Ascending aorta (tissue), 1 donor: ENCODE measurements around a stretch of chr6.

- PRO-cap = no peak
Observed at GRCh38 chr6:163533516-163533862, 119.0 kb downstream of the QKI start.

GRCh38 chr6:163941177-163941816 is 526.8 kb downstream of the QKI start:
- PRO-cap = no peak

- PRO-cap = no peak
Observed at GRCh38 chr6:163986184-163986827, 571.8 kb downstream of the QKI start.

- PRO-cap = no peak
Observed at GRCh38 chr6:164069155-164069728, 654.7 kb downstream of the QKI start.

DNA sequence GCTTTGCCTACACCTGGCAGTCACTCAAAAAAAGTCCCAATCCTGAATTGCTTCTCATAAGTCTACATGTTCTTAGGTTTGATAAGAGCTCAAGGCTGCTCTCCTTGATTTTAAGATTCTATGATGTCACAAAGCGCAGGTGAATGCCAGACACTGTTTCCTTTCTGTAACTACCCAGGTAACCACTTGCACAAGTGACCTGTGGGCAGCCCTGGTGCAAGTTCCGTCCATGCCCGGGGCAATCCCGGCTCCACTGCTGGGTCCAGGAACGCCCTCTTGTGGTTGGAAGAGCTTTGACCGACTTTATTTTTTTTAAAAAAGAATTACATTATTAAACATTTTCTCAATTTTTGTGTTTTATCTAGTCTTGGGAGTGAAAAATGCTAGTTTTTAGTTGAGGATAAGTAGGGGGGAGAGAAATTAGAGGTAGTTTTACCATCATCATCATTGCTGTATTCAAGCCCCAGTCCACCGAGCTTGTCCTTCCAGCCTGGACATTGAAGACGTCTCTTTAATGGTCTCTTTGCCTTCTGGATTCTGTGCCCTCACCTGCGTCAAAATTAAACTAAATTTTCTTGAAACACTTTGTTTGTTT is 695.3 kb downstream of the QKI start:
- PRO-cap = no peak

DNA sequence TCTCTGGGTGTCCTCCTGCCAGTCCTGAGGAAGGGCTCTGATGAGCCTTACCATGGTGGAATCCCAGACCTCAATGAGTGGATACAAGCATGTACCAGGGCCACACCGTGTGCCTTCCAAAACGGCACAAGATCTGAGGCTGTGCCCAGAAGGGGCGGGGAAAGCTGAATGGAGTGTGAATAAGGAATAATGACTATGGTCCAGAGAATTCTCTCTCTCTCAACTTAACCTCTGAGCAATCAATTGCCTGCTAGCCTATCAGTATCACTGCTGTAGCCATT is 51.7 kb downstream of the PDE10A start:
- PRO-cap = no peak

DNA sequence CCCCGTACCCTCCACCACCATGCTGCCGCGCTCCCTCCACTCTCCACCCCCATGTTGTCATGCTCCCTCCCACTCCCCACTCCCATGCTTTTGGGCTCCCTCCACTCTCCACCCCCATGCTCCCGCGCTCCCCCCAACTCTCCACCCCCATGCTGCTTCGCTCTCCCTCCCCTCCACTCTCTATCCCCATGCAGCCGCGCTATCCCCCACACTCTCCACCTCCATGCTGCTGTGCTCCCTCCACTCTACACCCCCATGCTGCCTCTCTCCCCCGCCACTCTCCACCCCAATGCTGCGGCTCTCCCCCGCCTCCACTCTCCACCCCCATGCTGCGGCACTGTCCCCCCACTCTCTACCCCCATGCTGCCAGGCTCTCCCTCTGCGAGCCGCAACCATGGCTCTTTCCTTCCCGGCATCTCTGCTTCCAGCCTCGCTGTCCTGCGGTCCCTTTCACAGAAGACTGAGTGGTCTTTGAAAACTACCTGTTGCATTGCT is 46.4 kb upstream of the PDE10A start:
- PRO-cap = no peak

- PRO-cap = no peak
Observed at GRCh38 chr6:165834555-165835380, 171.7 kb upstream of the PDE10A start.

DNA sequence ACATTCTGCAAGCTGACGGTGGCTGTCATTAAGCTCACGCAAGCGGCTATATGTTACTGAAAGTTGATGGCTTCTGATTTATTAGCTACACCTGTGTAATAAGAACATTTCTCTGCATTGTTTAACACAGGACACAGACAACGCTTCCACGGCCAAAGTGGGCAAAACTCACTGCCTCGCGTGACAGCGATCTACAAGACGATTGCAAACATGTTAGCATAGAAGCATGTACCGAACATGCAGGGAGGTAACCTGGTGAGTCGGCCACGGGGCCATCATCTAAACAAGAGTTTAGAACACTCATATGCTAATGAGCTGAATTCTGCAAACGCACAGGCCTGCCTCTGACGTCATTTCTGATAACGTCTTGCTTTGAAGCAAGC is 184.2 kb upstream of the PDE10A start:
- PRO-cap = no peak

DNA sequence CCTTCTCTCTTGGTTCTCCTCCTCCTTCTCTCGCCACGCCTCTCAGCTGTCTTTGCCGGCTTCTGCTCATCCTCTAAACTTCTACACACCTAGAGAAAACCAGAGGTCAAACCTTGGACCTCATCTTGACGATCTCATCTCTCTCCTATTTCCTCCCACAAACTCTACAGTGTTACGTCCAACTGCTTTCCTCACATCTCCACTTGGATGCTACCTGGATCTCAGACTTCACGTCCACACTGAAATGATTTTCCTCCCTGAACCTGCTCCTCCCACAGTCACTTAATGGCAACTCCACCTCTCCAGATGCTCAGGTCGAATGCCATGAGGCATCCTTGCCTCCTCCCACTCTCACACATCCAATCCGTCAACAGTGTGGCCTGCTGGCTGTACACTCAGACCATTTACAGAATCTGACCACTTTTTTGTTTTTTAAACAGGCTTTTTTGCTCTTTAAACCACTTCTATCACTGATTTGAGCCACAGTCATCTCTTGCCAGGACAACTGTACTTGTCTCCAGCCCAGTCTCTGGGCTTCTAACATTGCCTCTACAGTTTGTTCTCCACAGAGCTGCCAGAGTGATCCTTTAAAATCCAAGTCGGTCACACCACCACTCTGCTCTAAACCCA is 2.5 kb downstream of the SFT2D1 start:
- PRO-cap = no peak

DNA sequence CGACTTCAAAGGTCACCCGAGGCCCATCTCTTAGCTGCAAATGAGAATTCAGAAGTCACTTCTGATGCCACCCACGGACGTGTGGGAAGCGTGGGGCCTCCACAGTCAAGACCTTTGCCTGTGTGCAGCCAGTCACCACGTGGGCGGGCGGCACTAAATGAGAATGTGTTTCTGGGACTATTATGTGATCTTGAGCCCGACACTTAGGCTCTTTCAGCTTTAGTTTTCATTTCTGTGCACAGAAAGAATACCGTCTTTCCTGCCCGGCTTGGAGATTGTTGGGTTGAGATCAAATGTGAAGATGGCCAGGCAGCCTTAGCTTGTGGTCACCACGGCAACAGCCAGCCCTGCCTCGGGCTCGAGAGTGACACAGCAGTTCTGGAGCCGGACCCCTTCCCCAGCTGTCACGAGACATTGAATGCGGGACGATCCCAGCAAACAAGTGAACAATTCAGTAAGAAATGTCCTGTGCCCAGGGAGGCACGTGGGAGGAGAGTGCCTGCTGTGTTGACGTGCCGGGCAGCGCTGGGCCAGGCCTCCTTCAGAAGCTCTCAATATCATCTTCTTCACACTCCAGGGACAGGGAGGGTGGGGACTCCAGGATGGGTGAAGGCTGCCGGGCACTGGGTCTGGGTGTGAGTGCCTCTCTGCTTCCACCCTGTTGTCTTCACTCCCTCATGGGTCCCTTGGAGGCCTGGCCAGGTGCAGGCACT is 91.4 kb downstream of the RAMACL start:
- PRO-cap = no peak

- PRO-cap = no peak
Observed at GRCh38 chr6:166540970-166541685, 45.4 kb downstream of the RAMACL start.

DNA sequence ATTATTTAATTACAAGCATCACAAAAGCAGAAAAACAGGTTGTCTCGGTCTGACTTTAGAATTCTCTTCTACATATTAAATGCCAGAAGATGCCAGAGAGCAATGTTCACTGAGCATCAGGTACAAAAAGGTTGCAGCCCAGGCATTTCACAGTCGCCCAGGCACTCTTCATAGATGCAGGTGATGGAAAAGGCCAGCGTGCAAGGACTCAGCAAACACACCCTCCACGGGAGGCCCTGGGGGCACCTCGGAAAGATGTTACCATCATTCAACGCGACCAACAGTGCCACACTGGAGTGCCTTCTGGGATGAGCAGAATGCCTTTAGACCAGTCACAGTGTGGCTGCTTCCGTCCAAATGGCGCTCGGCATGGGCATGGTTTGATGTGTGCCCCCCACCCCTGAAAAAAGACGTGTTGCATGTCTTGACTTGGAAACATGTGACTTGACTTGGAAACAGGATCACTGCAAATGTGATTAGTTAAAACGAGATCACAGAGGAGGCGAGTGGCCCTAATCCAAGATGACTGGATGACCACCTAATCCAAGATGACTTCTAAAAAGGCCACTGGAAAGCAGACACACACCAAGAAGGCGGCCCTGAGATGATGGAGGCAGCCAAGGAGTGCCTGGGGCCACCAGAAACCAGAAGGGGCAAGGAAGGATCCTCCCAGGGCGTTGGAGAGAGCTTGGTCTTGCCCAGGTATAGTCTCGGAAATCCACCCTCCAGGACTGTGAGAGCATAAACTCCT is 4.7 kb upstream of the RAMACL start:
- PRO-cap = no peak

DNA sequence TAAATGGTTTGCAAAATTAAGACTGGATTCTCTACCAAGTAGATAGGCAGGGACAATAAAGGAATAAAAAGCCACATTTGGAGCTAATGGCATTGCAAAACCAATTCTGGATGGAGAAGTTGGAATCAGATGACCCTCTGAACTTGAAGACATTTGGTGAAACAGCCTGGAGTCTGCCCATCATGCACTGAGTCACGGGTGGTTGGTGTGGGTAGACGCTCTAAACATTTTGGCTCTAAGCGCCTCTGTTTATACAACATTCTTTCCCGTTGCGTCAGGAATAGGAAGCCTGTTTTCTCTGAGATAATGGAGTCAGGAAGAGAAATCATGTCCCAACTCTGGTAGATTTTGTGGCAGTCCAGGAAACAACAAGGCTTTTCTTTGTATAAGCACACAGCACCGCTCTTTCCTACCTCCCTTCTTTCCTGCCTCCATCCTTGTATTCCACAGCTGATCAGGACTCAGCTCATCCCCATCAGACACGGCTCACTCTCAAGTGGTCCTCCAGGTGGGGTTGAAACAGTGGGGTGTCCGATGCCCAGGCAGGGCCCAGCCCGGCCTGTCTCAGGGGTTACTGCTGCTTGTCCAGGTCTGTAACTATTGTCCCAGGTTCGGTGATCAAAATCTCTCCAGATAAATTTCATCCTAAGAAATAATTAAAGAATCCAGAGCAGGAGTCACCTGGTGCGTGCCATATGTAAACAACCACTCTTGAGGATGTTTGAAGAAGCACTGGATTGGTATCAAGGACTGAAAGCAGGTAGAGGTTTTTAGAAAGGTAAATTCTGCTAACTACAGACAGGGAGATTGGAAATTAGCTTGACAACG is 12.1 kb upstream of the RAMACL start:
- PRO-cap = no peak

DNA sequence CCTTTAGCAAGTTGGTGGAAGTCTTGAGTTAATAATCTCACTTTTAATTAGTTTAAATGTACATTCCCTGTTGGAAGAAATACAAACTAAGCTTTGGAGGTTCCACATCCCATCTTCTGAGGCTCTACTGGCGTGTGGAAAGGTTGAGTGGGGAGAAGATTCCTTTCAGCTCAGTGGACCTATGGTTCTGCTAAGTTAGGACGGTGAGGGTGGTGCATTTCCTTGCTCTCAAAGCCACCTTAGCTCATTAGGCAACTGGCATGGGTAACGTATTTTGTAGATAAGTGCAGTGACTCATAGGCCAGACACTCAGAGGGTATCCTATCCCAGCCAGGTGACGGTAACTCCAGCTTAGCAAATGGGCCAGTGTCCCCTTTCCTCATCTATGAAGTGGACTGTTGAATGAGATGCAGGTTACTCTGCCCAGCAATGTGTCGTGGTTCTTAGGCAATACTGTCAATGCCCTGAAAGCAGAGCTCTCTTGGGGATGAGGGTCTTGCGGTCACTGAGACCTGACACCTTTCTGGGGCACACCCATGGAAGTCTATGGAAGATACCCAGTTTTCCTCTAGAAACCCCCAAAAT is 3.7 kb downstream of the RPS6KA2 start:
- PRO-cap = no peak

DNA sequence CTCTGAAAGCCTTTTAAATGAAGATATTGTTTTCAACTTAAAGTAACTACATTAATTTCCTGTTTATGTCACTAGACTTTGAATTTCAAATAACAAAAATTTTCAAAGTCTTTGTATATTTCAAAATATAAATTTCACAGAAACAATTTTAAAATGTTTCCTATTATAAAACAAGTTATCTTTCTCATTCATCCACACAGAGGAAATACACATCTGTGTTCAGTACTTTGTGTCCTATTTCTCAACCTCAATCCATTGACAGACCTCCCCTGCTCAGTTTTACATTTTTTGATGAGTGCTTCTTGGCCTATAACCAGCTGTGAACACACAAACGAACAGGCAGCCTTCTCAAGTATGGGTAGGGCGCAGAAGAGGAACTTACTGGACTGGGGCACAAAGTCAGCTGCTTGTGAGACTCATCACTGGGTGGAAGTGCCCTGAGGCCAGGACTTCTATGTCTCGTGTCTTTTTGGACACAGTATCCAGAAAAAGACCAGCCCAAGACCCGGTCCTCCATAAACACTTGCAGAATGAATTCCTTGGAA is 2.8 kb downstream of the RPS6KA2 start:
- PRO-cap = no peak

- PRO-cap = no peak
Observed at GRCh38 chr6:166628522-166628976, 1.5 kb upstream of the RPS6KA2 start.

DNA sequence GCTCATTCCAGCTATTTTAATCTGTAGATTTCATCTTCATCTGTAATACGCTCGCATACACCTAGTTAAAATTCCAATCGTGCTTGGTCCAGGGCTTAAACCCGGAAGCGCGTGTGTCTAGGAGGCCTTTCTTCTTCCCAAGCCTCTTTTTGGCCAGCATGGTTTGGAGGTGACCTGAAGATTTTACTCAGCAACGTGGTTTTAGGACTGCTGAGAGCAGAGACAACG is 144.2 kb upstream of the RPS6KA2 start:
- PRO-cap = no peak

DNA sequence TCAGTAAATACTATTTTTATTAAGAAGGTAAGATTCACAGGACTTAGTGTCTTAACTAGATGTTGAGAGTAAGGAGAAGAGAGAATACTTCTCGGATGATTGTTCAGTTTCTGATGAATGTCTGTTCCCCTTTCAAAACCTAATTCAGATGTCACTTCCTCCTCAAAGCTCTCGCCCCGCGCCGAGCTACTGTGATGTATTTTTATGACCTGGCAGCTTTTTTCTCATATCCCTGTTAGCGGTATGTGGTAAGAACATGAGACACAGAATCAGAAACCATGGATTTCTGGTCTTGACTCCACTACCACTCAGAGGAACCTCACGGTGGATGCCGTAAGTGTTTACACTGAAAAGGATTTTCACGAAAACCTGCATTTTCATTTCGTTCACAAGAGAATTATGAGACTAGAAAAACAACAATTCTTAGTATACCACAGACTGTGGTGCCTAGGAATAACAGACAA is 48.4 kb downstream of the CEP43 start:
- PRO-cap = no peak

GRCh38 chr6:167123589-167123850 is 624 bp downstream of the CCR6 start:
- PRO-cap = no peak